Metastatic Pancreatic Carcinoma in the Ovary (tissue), 1 donor: ENCODE results near the genes TRIM77, TRIM49, CEP295, TAF1D and FUT4.

DNA sequence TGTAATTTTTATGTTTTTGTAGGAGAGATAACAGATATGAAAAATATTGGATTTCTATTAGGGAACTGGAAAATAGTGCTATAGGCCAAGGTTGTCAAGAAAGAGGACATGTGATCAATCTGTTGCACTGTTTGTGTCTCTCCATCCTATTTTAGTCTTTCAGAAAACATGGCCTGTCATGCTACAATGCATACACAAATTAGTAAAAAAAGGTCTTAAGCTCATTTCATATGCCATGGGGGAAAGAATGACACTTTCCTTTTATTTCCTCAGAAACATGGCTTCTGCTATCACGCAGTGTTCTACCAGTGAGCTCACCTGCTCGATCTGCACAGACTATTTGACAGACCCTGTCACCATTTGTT is at the start of gene TRIM77:
TRIM77 (plus strand) TSS at position 278 of the 365 bp plus-strand sequence.
- PRO-cap, result no peak

DNA sequence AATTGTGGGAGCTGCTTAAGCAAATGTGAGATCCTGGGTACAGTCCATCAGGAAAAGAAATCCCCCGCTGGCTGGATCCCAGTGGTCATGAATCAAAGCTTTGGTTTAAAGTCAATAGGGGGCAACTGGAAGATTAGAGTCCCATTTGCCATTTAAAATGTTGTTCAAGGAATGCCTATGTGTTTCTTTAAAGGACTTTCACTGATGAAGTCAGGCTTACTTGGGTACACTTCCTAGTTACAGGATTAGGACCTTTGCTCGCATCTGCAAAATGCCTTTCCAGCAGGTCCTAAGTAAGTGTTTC is at the start of gene TRIM49:
TRIM49 (minus strand) TSS at position 137 of the 304 bp plus-strand sequence.
- PRO-cap, result no peak

GRCh38 chr11:90250935-90251473 is 28.2 kb upstream of the CHORDC1 start:
- PRO-cap, result no peak

- PRO-cap, result no peak
Measured at GRCh38 chr11:93329908-93330241, 667 bp upstream of the DEUP1 start.

- PRO-cap, result no peak
Measured at GRCh38 chr11:93481730-93482030, 61.5 kb downstream of the SMCO4 start.

- PRO-cap, result no peak
Measured at GRCh38 chr11:93486961-93487550, 56.1 kb downstream of the SMCO4 start.

- PRO-cap, result no peak
Measured at GRCh38 chr11:93537032-93537466, 6.1 kb downstream of the SMCO4 start.

GRCh38 chr11:93567350-93568018 is 24.3 kb upstream of the SMCO4 start:
- PRO-cap, result no peak

DNA sequence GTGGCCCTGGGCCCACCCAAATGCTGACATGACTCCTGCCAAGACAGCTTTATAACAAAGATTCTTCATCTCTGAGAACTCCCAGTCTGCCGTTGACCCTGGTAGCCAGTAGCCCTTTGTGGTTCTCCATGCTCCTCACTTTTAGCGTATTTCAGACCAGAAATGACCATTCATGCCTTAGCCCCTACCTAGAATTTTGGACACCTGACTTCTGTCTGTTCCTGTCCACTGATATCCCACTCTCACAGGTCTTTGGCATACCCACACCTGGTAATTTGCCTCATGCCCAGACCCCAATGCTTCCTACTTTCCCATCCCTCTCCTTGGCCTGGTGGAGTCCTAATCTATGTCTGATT is 25.2 kb upstream of the CEP295 start:
- PRO-cap, result no peak

DNA sequence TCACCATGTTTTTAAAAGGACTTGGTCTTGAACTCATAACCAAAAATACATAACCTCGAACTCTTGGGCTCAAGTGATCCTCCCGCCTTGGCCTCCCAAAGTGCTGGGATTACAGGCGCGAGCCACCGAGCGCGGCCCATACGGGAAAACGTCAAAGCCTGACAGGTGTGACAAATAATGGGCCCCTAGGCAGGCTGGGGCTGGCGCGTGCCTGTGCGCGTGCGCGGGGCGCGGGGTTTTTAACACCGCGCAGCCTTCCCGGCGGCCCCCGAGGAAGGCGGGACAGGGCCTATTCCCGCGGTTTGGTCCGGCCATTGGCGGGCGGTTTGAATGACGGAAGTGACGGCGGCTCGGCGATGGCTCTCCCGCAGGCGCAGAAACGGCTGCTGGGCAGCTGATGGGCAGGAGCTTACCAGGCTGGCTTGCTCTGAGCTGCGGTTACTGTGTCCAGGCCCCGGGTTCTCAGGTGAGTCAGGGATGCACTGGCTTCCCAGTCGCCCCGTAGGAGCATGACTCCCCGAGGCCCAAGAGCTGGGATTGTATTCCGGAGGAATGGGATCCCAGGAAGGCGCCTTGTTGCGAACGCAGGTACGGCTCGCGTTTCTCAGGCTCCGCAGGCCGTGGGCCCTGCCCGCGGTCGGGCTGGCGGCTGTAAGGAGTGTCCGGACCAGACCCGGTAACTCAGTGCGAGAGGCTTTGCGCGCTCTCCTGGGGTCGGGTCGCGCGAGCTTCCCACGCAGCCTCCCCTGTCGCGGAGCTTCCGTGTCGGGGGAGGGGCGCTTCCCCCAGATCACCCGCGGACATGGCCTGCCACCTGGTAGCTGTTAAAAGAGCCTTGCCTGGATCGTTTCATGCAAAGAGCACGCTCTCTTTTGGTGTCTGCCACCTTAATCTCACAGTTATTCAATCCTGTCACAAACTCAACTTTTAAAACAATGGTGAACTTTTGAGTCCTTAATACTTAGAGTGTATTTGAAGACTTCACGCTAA is at the start of gene CEP295:
CEP295 (plus strand) TSS at position 374 of the 990 bp plus-strand sequence.
- PRO-cap, result unidirectional peak, plus-strand start at position 389 of the sequence; unidirectional peak, plus-strand start at position 457 of the sequence

- PRO-cap, result unidirectional peak, plus-strand start at chr11:93740927; bidirectional peak, plus-strand start at chr11:93741664, minus-strand start at chr11:93741494
Measured at GRCh38 chr11:93740669-93741761, at the start of gene TAF1D. Gene TAF1D, minus strand, starts transcription at chr11:93741495.

GRCh38 chr11:94130033-94130584 is 1.5 kb downstream of the PANX1 start:
- PRO-cap, result no peak

DNA sequence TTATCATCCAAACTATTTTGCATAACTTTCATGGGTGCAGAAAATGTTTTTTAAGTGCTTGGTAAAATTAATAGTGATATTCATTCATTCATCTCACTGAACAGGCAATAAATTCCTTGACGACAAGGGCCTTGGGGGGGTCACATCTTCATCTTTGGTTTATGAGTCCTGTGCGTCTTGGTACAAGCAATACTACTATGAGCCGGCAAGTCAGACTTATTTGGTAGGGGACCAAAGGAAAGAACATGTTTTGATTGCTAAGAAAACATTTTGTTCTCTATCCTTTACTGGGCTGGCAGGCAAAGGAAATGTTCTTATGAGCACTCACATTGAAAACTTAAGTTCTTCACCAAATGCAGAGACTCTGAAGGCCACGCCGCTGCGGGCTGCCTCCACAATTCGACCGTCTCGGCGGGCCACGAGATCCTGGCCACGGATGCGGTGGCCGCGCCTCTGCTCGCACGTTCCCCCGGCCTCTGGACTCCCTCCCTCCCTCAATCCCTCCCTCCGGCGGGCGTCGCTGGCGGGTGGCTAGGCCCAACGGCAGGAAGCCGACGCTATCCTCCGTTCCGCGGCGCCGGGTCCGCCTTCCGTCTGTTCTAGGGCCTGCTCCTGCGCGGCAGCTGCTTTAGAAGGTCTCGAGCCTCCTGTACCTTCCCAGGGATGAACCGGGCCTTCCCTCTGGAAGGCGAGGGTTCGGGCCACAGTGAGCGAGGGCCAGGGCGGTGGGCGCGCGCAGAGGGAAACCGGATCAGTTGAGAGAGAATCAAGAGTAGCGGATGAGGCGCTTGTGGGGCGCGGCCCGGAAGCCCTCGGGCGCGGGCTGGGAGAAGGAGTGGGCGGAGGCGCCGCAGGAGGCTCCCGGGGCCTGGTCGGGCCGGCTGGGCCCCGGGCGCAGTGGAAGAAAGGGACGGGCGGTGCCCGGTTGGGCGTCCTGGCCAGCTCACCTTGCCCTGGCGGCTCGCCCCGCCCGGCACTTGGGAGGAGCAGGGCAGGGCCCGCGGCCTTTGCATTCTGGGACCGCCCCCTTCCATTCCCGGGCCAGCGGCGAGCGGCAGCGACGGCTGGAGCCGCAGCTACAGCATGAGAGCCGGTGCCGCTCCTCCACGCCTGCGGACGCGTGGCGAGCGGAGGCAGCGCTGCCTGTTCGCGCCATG is at the start of gene FUT4:
FUT4 (plus strand) TSS at position 567 of the 1,157 bp plus-strand sequence.
- PRO-cap, result bidirectional peak, plus-strand start at position 567 of the sequence, minus-strand start at position 478 of the sequence; bidirectional peak, plus-strand start at position 1,033 of the sequence, minus-strand start at position 979 of the sequence

DNA sequence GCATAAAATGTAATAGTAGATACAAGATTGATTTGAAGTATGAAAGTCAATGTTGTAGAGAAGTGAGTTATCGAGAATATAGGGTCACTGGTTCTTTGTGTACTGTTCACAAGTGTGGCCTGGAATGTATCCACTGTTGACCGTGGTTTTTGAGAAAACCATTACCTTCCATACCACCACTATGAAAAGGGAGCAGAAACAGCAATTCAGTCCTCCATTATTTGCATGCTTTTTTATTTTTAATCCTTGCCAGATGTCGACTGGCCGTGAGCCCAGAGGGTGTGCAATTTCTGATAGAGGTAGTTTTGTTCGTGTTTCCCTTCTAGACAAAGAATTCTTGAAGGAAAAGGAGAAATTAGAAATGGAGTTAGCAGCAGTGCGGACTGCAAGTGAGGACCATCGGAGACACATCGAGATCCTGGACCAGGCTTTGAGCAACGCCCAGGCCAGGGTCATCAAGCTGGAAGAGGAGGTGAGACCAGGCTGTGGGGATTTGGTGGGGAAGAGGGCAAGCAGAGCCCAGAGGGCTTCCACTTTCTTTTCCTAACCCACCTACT is 81.7 kb downstream of the AMOTL1 start:
- PRO-cap, result no peak

DNA sequence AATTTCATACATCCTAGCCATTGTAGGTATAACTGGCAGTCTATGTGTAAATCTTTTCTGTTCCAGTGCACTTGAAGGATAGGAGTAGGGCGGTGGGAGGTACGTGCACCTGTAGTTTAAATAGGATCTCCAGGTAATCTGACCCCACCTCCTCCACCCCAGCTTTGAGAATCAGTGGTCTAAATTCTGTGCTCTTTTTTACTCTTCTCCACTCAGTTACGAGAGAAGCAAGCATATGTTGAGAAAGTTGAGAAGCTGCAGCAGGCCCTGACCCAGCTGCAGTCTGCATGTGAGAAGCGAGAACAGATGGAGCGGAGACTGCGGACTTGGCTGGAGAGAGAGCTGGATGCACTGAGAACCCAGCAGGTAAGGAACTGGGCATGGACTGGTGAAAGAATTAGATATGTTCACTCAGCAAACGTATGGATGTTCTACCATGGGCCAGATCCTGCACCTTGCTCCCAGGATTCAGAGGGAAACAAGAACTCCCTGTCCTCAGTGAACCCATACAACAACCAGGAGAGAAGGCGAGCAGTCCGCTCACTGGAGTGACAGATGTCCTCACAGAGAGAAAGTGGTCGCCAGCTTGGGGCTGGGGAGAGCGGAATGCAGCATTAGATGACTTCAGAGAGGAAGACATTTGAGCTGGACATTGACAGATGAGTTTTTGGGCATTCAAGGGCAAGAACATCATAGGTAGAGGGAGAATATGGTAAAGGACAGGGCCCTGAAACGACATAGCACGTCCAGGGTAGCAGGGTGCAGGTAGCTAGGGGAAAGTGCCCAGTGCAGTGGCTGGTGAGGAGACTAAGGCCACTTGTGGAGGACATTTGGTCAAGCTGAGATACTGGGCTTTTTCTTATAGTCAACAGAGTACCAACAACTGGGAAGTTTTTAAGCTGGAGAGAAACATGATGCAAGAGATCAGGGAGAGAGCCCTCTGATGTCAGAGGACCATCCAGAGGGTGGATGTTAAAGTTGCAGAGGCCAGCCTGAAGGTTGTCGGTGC is 85.9 kb downstream of the AMOTL1 start:
- PRO-cap, result no peak

DNA sequence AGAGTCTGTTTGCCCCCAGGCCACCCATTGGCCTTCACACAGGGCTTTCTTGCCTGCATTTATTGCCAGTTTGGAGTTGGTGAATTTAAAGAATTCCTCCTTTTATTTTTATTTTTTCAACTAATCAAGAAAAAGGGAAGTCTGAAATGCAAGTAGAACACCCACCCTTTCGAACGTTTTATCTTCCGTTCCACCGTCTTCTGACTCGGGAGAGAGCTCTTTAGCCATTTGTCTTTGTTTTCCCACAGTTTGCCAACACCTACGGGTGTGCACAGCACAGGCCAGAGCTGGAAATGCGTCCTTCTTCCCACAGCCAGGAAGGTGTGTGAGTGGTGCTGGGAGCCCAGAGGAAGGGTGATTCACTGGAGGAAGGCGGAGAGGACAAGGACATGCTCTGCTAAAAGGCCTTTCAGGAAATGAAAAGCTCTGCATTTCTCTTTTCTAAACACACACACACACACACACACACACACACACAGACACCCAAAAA is 18.4 kb downstream of the ENDOD1 start:
- PRO-cap, result bidirectional peak, plus-strand start at position 365 of the sequence, minus-strand start at position 325 of the sequence

DNA sequence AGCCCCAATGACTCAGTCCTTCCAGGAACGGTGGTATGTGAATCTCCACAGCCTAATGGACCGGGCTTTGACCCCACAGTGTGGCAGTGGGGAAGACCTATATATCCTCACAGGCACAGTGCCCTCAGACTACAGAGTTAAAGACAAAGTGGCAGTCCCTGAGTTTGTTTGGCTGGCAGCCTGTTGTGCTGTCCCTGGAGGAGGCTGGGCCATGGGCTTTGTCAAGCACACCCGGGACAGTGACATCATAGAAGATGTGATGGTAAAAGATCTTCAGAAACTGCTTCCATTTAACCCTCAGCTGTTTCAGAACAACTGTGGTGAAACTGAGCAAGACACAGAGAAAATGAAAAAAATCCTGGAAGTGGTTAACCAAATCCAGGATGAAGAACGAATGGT is 38.9 kb downstream of the ENDOD1 start:
- PRO-cap, result no peak

- PRO-cap, result no peak
Measured at GRCh38 chr11:95129333-95129961, 39.8 kb downstream of the ENDOD1 start.

DNA sequence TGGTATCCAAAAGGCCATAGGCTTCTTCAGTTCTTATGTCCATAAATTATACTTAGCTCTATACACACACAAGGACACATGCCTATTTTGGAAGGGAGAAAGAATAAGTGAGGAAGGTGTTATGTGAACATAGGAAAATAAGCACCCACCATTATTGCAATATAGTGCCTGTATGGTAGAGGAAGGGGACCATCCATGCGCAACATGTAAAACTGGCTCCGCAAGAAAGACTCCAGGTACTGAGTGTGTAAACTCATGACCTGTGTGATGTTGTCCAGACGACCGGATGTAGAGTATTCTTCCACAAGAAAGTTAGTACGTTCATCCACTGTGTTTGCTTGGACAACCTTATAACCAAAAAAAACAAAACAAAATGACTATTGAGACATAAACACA is 39.7 kb downstream of the SESN3 start:
- PRO-cap, result no peak

DNA sequence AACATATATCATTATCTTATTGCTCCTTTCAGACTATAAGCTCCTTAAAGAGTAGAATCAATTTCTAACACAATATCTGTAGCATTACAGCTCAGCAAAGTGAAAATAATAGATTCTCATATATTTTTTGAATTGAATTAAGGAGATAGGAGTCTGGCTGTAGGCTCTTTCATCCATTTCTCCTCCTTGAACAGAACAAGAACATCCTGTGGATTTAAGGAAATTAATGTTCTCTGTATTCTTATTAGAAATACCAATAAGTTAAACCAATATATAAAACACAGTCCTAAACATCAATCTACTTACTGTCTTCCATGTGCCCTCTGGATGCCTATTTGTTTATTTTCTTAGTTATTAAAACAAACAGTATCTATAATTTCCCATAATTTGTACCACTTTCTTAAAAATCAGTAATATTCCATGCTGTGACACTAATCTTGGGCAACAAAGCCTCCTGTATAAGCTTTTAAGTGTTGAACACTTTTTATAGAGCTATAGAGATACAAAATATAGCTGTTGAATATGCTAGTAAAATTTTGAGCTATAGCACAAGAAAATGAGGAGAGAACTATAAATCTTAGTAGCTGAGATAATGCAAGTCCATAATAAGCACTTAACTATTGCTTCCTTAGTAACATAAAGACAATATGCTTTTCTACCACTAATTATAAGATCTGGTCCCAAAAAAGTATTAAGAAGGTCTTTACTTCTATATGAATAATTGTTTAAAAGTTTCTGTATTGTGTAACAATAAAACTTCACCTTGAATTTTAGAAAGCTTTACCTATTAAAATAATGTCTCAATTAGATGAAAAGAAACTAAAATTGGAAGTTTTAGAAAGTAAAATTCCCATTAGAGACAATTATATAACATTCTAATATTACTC is 28.6 kb downstream of the SESN3 start:
- PRO-cap, result no peak